ENCODE measurements around the gene ARHGAP25.

- RRBS, 2 experiments, result no CpG with 5 or more reads among the region's 6 CpGs
Observed at GRCh38 chr2:65075229-65075544, 19.0 kb downstream of the CEP68 start.

DNA sequence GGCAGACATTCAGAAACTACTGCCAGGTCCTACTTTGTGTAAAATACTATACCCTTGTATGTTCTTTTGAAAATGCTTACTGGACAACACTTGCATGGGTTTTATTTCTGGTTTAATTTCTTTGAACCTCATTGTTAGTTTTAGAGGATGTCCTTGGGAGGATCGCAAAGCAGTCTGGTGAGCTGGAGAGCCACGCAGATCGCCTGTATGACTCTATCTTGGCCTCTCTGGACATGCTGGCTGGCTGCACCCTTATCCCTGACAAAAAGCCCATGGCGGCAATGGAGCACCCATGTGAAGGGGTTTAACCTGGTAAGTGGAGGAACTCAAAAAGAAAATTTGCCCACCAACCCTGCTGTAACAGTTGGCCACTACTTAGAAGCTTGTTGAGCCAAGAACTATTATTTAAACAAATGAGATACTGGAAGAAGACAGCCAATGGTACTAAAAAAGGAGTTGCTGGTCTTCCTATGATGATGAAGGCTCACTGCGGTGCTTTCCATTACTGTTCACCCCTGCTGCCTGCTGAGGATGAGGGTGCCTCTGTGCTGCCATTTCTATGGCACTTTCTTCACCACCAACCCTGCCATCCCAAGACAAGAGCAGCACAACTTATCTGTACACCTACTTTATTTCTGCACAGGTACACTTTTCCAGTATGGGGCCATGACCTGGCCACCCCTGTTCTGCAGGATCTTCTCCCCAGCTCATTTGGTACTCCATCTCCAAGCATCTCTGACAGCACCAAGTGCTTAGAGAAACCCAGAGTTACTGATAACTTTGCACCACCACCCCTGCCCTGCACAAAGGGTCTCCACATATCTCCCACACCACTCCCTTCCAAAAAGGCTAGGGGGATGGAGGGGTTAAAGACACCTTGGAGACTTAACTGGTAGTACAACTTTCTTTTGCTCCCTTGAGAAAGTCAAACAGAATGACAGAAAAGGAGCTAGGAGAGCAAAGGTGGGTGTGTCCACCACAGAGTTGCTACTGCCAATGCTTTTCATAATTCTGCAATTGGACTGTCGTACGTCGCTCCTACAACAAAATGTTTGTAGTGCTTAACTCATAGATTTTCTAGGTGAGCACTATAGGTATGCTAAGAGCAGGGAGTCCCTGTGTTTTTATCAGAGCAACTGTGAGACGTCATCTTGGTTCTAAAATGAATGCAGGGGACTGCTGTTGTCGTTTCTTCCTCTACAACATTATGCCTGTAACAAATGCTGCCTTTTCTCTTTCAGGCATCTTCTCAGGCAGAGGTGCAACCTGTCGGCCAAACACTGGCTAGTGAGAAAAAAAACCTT lies 26.6 kb downstream of the CEP68 start:
- RRBS, 2 experiments, result no CpG with 5 or more reads among the region's 11 CpGs

DNA sequence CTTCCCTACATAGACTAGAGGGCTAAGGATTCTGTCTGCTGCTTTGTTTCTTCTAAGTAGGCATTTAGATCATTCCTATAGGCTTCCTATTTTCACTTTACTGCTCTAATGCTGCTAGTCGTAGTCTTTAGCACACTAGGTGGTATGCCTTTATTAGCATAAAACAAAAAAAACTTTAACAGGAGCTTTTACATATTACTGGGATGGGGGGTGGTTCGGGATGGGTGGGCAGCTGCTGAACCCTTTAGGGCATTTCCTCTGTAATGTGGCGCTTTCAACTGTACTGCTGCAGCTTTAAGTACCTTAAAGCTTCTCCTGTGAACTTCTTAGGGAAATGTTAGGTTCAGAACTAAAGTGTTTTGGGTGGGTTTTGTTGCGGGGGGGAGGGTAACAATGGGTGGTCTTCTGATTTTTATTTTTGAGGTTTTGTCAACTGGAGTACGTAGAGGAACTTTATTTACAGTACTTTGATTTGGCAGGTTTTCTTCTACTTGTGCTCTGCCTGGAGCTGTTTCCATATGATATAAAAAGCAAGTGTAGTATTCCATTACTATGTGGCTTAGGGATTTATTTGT lies 41.4 kb downstream of the ACTR2 start:
- RRBS, 2 experiments, result no CpG with 5 or more reads among the region's 5 CpGs

GRCh38 chr2:65311520-65312471 lies 84.2 kb downstream of the ACTR2 start:
- RRBS, 2 experiments, result no CpG with 5 or more reads among the region's 20 CpGs

- RRBS, 2 experiments, result no CpG with 5 or more reads among the region's 8 CpGs
Observed at GRCh38 chr2:65316037-65316777, 88.6 kb downstream of the ACTR2 start.

DNA sequence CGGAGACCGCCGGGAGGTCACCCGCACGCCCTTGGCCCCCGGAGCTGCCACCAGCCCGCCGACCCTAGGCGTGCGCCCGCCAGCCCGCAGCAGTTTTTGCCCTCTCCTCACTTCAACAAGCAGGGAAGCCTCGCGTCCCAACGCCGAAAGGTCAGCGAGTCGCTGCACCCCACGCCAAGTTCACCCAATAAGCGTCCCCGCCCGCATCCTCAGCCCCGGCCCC lies 798 bp downstream of the SPRED2 start:
- RRBS, 2 experiments, result 0% methylated on average over 3 of the region's 23 CpGs

- RRBS, 2 experiments, result no CpG with 5 or more reads among the region's 1 CpG
Observed at GRCh38 chr2:65455509-65455855, 23.1 kb upstream of the SPRED2 start.

- RRBS, 2 experiments, result no CpG with 5 or more reads among the region's 11 CpGs
Observed at GRCh38 chr2:65662537-65663113, 230.2 kb upstream of the SPRED2 start.

DNA sequence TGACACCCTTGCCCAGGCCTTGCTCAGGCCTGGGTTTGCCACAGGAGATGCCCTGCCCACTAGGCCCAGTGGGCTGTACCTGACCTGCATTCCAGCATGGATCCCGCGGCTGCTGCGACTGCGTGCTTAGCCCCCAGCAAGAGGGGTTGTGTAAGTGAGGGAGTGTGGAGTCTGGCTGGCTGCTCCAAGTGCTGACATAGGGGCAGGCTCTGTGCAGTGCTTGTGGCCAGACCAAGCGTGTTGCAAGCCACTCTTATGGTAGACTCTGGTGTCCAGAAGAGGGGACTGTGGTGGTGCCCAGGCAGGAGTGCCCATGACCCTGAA lies 491.8 kb upstream of the MEIS1 start:
- RRBS, 2 experiments, result no CpG with 5 or more reads among the region's 5 CpGs

GRCh38 chr2:66426757-66427077 lies 8.2 kb upstream of the MEIS1 start:
- RRBS, 2 experiments, result 1 to 4% methylated on average over 6 of the region's 26 CpGs

DNA sequence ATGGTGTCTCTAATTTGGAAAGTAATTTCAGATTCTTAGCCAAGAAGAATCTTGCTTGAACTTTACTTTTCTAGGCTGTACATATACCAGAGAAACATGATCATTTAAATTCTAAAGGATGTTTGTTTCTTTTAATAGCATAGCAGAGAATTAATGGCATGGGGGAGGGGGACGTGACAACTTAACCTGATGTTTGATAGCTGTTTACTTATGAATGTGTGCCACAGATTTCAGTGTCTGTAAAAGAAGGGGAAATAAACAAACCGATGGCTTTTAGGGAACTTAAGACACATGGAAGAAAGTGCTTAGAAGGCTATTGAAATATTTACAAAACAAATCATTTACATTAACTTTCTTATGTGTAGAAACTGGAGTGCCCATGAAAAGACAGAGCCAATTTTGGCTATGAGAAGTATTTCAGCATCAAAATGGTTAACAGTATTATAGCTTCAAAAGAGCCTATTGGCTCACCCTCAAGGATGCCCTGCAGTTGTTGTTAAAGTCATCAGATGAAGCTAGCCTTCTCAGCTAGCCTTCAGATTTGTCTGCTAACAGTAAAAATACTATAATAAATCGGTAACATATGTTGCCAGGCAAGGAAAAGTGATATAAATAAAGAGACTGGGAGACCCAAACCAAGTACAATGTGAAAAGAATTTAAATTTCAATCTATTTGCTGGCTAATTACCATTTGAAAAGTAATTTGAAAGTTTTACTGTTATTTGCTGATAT lies 256.1 kb downstream of the MEIS1 start:
- RRBS, 2 experiments, result no CpG with 5 or more reads among the region's 3 CpGs

GRCh38 chr2:67477278-67477819 lies 80.2 kb downstream of the ETAA1 start:
- RRBS, 2 experiments, result no CpG with 5 or more reads among the region's 6 CpGs

GRCh38 chr2:68182972-68183747 lies 25.5 kb downstream of the PNO1 start:
- RRBS, 2 experiments, result no CpG with 5 or more reads among the region's 2 CpGs

DNA sequence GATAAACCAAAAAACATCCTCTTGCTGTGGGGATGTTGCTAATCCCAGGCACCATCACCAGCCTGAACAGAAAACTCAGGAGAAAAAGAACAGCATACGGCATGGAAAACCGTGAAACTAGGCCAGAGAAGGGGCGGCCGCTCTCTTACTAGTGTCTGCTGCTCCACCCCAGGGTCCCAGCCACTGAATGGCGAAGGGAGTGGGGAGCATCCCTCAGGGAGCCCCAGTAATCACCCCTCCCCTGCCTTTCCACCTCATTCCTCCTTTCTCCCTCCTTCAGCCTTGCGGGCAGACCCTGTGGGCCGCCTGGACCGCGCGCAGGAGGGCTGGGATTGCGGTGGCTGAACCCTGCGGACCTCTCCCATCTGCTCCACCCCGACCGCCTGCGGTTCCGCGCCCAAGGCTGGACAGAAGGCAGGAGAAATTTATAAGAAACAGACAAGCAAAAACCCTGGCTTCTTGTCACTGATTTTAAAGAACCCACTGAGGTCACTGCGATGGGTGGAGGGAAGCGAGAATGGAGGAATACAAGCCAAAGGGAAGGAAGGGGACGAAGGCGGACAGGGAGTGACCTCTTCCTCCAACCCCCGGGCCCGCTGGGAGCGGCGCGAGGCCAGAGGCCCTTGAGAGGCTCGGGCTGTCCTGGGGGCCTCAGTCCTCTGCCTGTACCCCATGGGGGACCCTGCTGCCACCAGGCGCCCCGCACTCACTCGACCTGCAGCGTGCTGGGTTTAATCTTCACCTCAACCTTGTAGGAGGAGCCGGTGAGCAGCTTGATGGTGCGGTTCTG lies 1.0 kb downstream of the CNRIP1 start:
- RRBS, 2 experiments, result 2 to 3% methylated on average over 2 of the region's 33 CpGs

GRCh38 chr2:68395734-68396448 lies 30.8 kb downstream of the PLEK start:
- RRBS, 2 experiments, result no CpG with 5 or more reads among the region's 7 CpGs

GRCh38 chr2:68734537-68735634 lies at the start of gene ARHGAP25:
Gene ARHGAP25 (plus strand): TSS chr2:68734811.
- RRBS, 2 experiments, result no CpG with 5 or more reads among the region's 14 CpGs

- RRBS, 2 experiments, result no CpG with 5 or more reads among the region's 2 CpGs
Observed at GRCh38 chr2:68739239-68739683, 4.7 kb downstream of the ARHGAP25 start.

GRCh38 chr2:68770981-68771802 lies 36.6 kb downstream of the ARHGAP25 start:
- RRBS, 2 experiments, result no CpG with 5 or more reads among the region's 5 CpGs